SK-N-MC (cell line): ENCODE results near the genes ATXN7L3B, OTOGL, ACSS3 and CEP290.

- RRBS, result 3% methylated on average over 13 of the region's 52 CpGs
These were observed at the start of gene ATXN7L3B for GRCh38 chr12:74537597-74538537. Gene ATXN7L3B (plus strand): TSS chr12:74537835.

- RRBS, result 3% methylated on average over 3 of the region's 29 CpGs
These were observed 471 bp upstream of the NAP1L1 start for GRCh38 chr12:76085006-76085306.

GRCh38 chr12:79408009-79408320, 282.8 kb downstream of the PAWR start:
- RRBS, result no CpG with 5 or more reads among the region's 1 CpG

- RRBS, result no CpG with 5 or more reads among the region's 3 CpGs
These were observed 14.1 kb downstream of the PAWR start for GRCh38 chr12:79676587-79677159.

DNA sequence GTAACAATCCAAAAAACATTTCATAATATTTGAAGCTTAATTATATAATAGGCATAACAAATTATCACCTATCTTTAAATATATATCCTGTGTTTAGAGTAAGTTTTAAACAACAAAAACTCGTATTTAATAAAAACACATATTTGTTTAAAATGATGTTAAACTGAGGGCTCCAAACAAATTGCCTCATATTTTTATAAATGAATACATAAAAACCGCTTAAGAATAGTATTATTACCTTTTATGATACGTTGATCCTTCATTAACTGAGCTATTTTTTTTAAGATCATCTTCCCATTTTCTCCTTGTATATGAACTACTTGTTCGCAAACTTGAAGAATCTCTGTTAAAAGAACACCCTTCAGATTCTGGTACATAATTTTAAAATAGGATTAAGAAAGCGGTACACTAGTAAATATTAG, 116.2 kb upstream of the PAWR start:
- RRBS, result no CpG with 5 or more reads among the region's 5 CpGs

GRCh38 chr12:79809624-79809980, 118.8 kb upstream of the PAWR start:
- RRBS, result no CpG with 5 or more reads among the region's 2 CpGs

DNA sequence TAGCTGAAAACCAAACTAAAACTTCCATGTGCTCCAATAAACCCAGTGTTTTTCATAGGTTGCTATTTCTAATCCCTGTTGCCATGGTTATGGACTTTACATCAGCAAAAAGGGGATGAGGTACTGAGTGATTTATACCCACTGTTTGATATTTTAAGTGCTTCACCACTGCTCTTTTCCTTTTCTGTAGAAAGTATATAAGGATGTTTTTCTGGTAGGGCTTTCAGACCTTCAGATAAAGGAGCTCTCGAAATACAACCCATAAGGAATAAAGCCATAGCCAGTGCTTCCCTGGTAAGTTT, at the start of gene OTOGL:
Gene OTOGL, plus strand, starts transcription at position 226 of the 302 bp plus-strand sequence.
- RRBS, result no CpG with 5 or more reads among the region's 1 CpG

DNA sequence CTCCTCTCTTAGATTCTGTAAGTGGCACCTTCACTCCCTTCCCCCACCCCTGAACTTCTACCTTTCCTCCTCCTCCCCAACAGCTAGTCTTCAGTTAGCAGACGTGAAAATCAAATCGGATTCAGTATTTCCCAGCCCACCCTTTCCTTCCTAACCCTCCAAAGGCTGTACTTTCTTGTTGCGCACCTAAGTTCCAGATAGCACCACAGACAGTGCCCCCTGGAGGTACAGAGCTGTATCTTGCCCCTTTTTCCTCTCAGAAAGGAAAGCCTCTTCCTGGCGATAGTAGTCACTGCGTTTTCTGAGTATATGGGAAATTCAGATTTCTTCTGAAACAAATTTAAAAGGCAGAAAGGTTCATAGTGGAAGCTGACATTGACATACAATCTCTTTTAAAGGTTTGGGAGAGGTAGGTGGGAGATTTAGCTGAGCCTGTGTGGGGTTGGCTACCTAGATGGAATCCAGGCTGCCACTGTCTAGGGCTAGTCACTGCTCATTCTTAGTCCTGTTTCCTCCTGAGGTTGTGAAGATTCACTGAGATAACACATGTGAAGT, 3.0 kb downstream of the MYF6 start:
- RRBS, result no CpG with 5 or more reads among the region's 5 CpGs

- RRBS, result no CpG with 5 or more reads among the region's 7 CpGs
These were observed 59.4 kb downstream of the LIN7A start for GRCh38 chr12:80878353-80878750.

- RRBS, result 68% methylated on average over 14 of the region's 56 CpGs
These were observed at the start of gene ACSS3 for GRCh38 chr12:81077308-81078487. Gene ACSS3 (plus strand): TSS chr12:81078079.

GRCh38 chr12:81079436-81079614, 1.4 kb downstream of the ACSS3 start:
- RRBS, result no CpG with 5 or more reads among the region's 1 CpG

DNA sequence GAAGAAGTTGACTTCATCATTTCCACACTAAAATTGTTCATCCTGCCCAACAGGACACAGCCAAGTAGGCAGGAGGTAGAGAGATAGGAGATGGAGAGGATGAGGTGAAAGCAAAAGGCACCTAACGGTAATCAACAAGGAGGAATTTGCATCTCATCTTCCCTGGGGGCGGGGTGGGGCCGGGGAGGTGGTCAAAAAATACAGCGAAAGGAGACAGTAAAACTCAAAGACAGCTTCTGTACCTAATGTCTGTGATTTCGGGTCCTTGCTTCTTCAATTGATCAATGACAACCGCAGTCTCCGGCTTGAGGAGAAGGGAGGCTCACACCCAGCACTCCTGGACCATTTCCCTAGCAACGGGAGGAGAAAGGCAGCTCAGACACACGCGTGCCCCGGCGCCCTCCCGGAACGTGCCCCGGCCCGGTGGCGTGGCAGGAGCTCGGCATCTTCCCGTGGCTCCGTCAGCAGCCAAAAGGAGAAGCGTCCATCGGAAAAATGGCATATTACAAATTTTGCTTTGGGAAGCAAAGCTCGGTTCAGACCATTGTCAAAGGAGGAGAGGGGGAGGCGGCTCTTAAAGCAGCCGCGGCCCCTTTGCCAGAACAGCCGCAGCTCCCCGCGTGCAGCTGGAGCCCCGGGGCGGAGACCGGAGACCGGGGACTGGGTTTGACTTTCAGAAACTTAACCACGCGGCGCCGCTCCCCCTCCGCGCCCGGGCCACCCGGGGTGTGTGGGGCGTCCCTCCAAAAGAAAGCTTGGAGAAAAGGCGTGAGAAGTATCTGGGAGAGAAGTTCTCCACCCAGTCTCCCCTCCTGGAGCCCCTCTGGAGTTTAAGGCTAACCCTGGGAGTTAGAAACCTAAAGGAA, 759 bp downstream of the PPFIA2 start:
- RRBS, result 2% methylated on average over 12 of the region's 43 CpGs

DNA sequence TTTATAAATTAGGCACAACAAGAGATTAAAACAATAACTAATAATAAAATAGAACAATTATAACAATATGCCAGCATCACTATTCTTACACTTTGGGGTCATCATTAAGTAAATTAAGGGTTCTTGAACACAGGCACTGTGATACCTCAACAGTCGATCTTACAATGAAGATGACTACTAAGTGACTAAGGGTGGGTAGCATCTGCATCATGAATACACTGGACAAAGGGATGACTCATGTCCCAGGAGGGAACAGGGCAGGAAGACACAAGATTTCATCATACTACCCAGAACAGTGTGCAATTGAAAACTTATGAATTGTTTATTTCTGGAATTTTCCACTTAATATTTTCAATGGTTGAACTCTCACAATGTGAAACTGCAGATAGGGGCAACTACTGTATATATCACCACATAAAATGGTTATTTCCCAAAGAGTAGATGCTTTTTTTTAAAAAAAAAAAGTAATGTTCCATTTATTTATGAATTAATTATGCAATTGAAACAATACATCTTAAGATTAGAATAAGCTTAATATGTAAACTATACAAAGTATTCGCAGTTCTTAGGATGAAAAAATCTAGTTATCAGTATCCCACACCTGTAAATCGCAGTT, 19.6 kb downstream of the TSPAN19 start:
- RRBS, result no CpG with 5 or more reads among the region's 3 CpGs

DNA sequence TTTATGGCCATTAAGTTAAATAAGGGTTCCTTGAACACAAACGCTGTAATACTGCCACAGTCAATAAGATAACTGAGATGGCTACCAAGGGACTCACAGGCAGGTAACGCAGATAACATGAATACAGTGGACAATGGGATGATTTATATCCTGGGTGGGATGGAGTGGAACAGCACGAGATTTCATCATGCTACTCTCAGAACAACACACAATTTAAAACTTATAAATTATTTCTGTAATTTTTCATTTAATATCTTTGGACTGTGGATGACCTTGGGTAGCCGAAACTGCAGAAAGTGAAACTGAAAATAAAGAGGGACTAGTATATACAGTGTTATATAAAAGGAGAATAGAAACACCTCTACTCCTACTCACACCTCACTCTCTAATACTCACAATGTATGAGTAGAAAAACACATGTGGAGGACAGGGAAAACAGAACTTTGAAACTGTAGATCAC, 367.3 kb downstream of the C12orf50 start:
- RRBS, result no CpG with 5 or more reads among the region's 4 CpGs

- RRBS, result no CpG with 5 or more reads among the region's 5 CpGs
These were observed 223.1 kb downstream of the C12orf50 start for GRCh38 chr12:87806109-87806544.

DNA sequence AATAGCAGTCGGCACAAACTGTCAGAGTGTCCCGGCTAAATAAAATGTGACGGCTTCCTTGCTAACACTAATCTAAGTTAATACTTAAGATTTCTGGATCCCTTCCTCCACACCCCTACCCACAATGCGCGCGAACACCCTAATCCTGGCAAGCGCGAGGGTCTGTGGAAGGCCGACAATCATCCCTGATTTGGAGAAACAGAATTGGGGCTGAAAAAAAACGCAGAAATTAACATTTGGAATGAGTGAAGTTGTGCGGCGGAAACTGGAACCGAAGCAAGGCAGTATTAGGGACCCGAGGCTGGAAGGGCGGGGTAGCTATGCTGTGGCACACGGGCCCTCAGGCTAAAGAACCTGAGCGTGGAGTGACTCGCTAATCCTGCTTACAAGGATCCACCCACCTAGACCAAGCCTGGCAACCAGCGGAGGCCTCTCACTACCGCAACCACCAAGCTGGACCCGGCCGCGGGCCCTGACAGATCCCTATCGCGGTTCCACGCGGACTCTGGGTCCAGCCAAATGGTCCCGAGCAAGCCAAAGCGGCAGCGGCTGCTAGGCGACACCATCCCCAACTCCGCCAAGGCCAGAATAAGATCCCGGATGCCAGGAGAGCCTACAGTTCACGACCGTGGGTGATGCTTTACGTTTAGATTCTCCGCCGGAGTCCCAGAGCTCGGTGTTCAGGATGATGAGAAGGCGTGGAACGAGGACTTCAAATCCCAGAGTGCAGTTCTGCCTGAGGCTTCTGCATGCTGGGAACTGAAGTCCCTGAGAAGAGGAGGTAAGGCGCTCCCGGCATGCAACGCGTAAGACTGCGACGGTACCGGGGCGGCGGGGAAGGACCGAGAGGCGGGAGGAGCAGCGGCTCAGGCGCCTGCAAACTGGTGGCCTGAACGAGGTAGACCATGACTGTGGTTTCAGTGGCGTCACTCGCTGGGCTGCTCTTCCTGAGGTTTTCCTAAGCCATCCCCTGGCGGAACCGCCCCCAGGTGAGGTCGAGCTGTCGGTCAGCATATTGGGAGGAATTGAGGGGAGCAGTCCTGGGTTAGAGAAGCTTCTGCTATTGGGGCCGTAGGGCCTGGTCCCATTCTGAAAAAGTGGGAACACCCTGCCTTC, at the start of gene CEP290:
Gene CEP290, minus strand, starts transcription at position 590 of the 1,116 bp plus-strand sequence.
- RRBS, result 0% methylated on average over 6 of the region's 62 CpGs

- RRBS, result no CpG with 5 or more reads among the region's 5 CpGs
These were observed 208.9 kb downstream of the KITLG start for GRCh38 chr12:88371383-88371743.

DNA sequence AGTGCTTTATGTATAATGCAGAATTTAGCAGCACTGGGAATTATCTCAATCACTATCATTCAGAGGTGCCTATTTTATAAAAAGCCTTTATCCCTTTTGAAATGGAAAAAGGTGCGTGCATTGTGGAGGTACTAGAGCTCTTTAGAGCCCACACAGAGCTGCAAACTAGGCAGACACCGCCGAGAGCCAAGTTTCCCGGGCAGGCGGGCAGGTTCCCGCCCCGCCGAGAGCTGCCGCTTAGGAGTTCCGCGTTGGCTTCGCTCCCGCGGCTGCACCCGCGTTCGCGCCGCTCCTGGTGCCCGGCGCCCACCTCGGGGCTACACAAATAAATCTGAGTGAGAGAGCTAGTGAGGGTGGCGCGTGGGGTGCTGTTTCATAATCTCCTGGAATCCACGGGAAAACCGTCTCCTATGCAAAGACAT, 753 bp downstream of the KITLG start:
- RRBS, result 1% methylated on average over 12 of the region's 26 CpGs

GRCh38 chr12:89081170-89081597, 271.1 kb downstream of the DUSP6 start:
- RRBS, result no CpG with 5 or more reads among the region's 3 CpGs